ENCODE results near the genes H2BC6, H4C6 and H2AC11.

DNA sequence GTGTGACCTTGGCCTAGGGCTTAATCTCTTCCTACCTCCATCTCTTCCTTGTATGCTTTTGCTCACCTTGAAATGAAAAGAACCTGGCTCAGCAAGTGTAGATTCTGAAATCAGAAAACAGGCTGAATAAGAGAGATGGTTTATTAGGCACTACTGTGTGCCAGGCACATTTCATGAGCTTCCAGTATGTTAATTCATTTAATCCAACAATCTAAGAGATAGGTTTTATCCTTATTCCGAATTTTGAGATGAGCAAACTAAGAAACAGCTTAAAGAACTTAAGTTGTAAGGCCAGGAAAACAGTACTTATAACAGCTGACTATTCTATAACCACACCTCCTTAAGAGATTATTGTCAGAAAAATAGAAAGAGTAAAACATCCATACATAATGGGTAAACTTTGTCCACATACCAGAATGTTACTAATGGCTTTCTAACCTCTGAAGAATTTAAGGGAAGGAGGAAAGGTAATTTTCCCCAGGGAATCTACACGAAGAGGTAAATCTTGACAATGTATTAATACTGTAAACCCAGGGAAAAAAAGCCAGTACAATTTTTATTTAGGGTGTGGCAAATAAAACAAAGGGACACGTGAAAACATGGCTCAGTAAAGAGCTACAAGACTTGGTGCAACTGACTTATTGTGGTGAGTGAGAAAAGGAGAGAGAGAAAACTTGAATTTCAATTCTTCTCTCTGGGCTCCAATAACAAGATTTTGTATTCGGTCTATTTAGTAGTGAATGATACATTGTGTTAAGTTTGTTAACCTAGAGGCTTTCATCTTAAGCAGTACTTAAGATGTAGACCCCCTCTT is 2.9 kb downstream of the H2AC6 start:
- RRBS, 2 experiments: no CpG with 5 or more reads among the region's 4 CpGs

DNA sequence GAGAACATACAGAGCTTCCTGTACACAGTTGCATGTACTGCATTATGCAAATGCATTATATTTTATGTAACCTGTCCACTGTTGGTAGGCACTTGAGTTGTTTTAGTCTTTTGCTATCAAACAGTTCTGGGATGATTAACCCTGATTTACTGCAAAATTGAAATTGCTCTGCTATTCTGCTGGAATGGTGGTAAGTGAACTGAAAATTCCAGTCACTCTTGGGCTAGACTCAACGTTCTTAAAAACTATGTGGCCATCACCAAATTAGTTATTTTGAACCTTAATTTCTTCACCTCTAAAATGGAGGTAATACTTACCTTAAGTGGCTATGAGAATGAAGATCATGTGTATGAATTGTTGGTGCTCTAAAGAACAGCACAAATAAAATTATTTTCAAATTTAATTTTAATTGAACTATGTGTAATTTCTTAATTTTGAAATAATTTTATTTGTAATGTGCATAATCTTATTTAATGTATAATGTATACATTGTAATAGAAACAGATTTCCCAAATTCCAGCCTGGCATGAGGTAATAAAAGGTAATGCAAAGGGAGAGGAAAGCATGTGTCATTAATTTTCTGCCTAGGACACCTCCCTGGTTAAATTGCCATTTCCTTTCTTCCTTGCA is 14.7 kb downstream of the H2AC6 start:
- RRBS, 2 experiments: no CpG with 5 or more reads among the region's 1 CpG

GRCh38 chr6:26173278-26174160 is 10.0 kb upstream of the H2BC6 start:
- RRBS, 2 experiments: no CpG with 5 or more reads among the region's 11 CpGs

- RRBS, 2 experiments: 50 to 69% methylated on average over 2 of the region's 14 CpGs
These were observed 510 bp upstream of the H2BC6 start for GRCh38 chr6:26182977-26183524.

GRCh38 chr6:26183525-26184410 is at the start of gene H2BC6:
Gene H2BC6, plus strand, starts transcription at chr6:26183761.
- RRBS, 2 experiments: no CpG with 5 or more reads among the region's 37 CpGs

GRCh38 chr6:26240010-26241006 is at the start of gene H4C6:
Gene H4C6, plus strand, starts transcription at chr6:26240393.
- RRBS, 2 experiments: no CpG with 5 or more reads among the region's 51 CpGs

- RRBS, 2 experiments: no CpG with 5 or more reads among the region's 12 CpGs
These were observed 34.1 kb upstream of the BTN3A2 start for GRCh38 chr6:26330790-26331420.

GRCh38 chr6:26462984-26463600 is 5.3 kb downstream of the BTN2A1 start:
- RRBS, 2 experiments: no CpG with 5 or more reads among the region's 11 CpGs

GRCh38 chr6:26537021-26538079 is 816 bp upstream of the HMGN4 start:
- RRBS, 2 experiments: no CpG with 5 or more reads among the region's 50 CpGs

DNA sequence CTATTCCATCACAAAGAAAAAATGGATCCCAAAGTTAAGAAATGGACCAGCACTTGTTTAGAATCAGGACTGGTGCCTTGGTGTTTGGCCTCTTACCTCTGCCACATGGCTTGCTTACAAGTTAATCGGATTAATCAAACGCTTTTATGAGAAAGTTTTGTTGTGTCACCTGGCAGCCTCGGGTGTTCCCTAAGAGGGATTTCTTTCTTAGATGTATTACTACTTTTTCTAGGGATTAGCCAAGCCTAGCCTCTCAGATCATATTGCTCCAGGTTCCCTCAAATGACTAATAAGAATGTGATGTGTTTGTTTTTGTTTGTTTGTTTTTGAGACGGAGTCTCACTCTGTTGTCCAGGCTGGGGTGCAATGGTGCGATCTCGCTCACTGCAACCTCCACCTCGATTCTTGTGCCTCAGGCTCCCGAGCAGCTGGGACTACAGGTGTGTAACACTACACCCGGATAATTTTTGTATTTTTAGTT is 847 bp downstream of the HMGN4 start:
- RRBS, 2 experiments: no CpG with 5 or more reads among the region's 9 CpGs

- RRBS, 2 experiments: no CpG with 5 or more reads among the region's 6 CpGs
These were observed 7.5 kb downstream of the HMGN4 start for GRCh38 chr6:26545599-26546081.

DNA sequence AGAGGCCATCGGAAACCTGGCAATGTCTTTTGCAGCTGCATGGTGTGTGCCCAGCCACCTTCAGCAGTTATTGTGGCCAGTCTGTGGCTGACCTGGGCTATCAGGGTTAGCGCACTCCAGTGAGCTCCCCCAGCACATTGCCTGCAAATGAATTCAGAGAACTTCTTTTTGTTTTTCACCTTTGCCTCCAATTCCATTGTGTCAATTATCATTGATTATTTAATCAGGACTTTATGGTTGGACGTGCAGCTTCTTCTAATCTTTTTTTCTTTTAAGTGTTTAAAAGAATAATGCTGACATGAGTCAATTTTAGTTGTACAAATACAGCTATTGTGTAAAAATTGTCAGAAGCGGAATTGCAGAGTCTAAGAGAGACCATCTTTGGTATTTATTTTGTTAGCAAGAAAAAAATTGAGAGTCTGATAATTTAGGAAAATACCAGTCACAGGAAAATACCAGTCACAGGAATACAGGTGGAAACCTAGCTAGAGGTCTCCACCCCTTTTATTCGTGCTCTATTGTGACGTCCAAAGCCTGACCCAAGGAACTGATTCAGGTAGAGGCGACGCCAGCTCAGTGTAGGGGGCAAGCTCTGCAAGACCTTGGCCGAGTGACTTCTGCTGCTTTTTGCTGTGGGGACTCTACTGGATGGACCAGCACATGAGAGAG is 5.5 kb downstream of the ABT1 start:
- RRBS, 2 experiments: no CpG with 5 or more reads among the region's 9 CpGs

DNA sequence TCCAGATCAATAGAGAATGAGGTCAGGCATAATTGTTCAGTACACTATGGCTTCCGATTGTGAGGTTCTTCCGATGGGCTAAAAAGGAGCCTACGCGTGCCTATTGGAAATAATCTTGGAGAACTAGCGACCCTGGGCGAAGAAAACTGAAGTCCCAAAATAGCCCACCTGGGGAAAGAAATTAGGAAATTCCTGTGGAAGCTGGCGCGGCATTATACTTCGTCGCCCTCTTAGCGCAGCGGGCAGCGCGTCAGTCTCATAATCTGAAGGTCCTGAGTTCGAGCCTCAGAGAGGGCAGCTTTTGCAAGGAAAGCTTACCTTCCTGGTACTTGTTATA is 83.5 kb upstream of the ZNF322 start:
- RRBS, 2 experiments: no CpG with 5 or more reads among the region's 15 CpGs

DNA sequence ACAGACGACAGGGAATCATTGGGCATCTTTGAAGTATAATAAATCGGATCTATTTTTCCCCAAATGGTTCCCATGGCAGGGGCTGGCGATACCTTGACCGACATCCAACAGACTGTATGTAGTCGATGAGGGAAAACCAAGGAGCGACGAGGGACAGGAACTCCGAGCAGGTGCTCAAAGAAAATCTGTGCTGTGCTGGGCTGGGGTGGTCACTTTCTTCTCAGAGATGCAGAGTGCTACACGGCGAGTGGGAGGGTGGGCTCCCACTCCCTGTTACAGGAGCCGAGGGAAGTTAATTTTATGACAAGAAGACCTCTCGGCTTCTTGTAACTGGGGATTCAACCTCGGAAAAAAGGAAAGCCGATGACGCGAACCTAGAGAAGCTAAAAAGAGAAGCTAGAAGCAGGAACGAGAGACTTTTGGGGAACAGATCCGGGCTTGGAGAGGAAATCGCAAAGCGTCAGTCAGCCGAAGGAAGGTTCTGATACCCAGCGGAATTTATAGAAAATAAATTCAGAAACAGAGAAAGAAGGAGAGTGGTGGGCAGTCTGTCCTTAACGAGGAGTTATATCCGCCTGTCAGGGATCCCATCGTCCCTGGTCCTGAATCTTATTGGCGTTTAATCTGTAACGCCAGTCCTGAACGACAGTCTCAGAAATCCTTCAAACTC is 84.5 kb upstream of the ZNF322 start:
- RRBS, 2 experiments: no CpG with 5 or more reads among the region's 28 CpGs

GRCh38 chr6:27132942-27133715 is at the start of gene H2AC11:
Gene H2AC11, plus strand, starts transcription at chr6:27133043.
- RRBS, 2 experiments: no CpG with 5 or more reads among the region's 49 CpGs

GRCh38 chr6:27138117-27138958 is 744 bp upstream of the H4C9 start:
- RRBS, 2 experiments: no CpG with 5 or more reads among the region's 4 CpGs

DNA sequence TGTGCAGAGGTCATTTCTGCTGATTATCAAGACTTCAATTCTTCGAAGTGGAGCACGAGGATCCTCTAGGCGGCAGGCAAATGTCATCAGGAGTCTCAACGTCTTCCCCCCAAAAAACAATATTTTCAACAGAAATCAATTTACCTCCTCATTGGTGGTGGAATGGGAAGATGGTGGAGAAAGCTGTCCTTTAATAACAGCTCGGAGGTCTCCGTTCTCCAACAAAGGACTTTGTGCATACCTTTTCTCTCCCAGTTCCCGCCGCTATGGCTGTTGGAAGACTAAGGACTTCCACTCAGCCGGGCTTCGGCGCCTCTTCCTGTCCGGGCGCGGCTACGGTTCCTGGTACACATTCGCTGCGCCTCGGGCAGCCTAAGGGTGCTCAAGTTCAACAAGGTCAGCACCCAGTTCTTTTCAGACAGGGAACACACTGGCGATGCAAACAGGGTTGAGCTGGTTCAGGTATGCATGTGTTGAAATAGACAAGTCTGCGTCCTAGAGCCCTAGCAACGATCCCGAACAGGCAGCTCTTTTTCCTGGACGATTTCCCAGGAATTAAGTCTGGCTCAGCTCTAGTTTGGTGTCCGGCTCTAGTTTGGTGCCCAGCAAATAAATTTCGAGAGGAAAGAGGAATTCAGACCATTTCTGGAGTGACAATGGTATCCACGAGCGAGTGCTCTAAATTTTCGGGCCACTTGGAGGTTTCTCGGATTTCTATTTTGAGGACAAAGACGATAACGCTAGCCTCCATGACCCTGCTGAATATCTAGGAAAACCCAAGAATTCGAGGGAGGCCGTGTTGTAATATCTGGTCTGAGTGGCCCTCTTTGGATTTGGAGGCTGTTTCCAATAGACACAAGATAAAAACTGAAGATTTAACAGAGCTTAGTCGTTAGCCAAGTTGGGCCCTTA is 8.9 kb upstream of the PRSS16 start:
- RRBS, 2 experiments: no CpG with 5 or more reads among the region's 34 CpGs

DNA sequence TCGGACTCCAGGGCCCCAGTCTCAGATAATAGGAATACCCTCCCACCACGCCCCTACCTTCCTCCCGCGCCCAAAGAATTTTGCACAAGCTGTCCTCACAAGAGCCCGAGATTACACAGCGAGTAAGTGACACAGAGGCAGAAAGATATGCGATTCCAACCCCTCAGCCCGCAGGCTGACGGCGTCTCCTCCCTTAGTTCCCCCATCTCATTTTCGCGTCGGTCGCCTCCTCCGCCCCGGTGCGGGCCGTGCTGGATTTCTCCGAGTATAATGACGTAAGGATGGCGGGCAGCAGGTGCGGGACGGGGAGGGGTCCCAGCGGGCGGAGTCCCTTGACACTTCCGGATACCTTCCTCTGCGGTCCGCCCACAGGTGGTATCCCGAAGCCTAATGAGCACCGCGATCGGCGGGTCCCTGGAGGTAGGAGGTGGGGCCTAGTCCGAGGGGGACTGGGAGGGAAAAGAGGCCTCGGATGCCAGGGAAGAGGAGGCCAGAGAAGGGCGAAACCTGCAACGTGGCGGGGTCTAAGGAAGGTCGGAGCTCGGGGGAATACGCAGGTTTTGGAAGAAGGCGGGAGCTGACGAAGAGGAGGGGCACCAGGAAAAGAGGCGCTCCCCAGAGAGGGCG is 3.5 kb downstream of the PRSS16 start:
- RRBS, 2 experiments: 2 to 3% methylated on average over 7 of the region's 45 CpGs

GRCh38 chr6:27267865-27268305 is 20.4 kb downstream of the PRSS16 start:
- RRBS, 2 experiments: no CpG with 5 or more reads among the region's 19 CpGs

DNA sequence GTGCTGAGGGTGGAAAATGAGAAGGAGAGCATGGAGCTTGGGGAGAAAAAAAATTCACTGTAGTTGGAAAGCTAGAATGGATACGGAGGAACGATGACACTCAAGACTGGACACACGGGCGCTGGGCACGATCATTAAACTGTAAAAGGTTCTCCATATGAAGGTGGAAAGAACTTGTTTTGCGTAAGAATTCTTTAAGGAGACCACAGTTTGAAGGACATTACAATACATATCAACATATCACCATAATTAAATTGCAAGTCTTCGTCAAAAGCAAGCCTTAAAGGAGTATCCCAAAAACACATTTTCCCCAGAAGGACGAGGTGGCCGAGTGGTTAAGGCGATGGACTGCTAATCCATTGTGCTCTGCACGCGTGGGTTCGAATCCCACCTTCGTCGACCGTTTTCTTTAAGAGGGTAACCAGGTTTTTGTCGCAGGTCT is 14.4 kb downstream of the POM121L2 start:
- RRBS, 2 experiments: no CpG with 5 or more reads among the region's 17 CpGs

Measured in LNCaP clone FGC (cell line).